ENCODE measurements around the genes PLA2G2E and PLA2G2C.

DNA sequence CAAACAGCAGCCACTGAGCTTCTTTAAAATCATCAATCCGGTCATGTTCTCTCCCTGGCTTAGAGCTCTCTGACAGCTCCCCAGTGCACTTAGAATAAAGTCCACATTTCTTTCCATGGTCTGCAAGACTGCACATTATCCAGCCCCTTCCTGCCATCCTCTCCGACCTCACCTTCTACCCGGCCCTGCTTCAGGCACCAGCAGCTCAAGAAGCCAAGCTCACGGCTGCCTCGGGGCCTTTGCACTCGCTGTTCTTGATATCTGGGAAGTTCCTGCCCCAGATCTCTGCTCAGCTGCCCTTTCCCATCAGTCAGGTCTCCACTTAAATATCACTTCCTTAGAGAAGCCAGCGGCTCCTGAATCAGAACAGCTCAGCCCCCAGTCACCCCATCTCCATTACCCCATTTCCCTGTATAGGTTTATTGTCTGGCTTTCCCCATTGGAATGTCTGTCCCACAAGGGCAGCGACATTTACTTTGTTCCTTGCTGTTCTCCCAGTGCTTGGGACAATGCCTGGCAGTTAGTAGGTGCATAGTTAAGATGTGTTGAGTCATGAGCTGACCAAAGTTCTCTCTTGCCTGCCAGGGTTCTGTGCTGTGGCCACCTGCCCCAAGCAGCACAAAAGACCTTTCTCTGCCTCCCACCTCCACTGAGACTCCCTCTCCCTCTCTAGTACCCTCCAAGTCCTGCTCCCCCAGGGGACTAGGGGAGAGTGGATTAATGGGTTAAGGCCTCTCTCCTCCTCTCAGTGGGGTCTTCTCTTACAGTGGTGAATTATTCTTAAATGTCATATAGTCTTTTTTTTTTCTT is 40.1 kb downstream of the TMCO4 start:
- PRO-cap, result no peak

DNA sequence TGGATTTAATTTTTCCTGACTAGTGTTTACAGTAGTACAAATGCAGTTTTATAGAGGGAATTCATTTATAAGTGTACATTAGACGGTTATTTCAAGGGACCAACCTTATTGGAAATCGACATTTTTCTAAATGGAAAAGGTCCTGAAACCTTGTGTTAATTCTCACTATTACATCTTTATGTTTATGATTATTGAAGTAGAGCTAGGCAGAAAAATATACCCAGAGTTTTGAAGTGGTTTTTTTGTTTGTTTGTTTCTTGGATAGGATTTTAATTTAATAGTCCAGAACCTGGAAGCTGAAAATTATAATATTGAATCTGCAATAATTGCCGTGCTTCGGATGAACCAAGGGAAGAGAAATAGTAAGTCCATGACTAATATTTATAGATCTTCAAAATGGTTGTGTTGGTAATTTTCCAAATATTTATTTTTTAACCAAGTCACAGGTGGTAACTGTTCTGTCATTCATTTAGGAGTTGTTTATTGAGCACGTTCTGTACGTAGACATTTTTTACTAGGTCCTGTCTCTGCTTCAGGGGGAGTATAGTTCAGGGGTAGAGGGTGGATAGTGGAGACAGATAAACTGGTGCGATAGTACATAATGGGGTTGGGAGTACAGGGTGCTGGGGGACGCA is 18.7 kb downstream of the PLA2G2E start:
- PRO-cap, result no peak

DNA sequence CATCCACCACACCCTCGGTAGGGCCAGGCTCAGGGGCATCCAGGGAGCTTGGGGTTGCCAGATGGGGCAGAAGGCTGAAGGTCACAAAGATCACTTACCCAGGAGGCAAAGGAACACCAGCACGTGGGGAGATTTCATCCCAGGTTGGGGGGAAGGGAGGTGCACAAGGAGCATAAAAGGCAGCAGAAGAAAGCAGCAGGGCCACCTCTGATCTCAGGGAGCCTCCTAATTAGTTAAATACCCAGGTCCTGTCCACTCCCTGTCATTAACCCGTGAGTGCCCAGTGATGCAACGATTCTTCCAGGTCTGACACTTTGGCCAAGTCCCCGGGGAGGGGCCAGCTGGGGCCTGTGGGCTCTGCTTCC is at the start of gene PLA2G2E:
TSS of gene PLA2G2E (minus strand) at position 196 of the 365 bp plus-strand sequence.
- PRO-cap, result no peak

DNA sequence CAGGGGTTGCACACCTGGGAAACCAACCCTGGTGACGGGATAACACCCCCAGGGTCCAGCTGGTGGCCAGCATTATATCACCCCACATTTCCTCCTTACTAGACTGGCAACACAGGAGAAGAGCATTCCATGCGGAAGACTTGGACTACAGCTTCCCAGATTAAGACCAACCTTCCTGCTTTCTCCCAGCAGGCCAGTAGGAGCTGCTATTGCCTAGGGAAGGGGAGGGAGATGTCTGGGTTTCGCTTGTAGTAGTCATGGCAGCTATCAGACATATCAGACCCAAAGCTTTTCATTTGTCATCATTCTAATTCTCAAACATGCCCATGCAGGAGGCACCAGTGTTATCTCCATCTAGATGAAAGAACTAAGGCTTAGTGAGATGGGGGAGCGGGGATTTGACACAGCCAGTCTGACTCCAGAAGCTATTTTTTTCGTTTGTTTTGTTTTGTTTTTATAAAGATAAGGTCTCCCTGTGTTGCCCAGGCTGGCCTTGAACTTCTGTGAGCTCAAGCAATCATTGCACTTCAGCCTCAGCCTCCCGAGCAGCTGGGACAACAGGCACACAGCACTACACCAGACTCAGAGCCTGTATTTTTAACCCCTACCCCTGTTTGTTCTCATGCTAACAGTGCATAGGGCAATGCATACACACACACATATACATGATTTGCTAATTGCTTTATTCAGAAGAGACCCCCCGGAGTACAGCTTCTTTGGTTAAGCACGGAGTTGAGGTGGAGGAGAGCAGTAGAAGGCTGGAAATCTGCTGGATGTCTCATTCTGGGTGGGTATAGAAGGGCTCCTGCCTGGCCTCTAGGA is 4.4 kb downstream of the PLA2G2A start:
- PRO-cap, result no peak

GRCh38 chr1:20108576-20109092 is 10.7 kb downstream of the PLA2G2D start:
- PRO-cap, result no peak

DNA sequence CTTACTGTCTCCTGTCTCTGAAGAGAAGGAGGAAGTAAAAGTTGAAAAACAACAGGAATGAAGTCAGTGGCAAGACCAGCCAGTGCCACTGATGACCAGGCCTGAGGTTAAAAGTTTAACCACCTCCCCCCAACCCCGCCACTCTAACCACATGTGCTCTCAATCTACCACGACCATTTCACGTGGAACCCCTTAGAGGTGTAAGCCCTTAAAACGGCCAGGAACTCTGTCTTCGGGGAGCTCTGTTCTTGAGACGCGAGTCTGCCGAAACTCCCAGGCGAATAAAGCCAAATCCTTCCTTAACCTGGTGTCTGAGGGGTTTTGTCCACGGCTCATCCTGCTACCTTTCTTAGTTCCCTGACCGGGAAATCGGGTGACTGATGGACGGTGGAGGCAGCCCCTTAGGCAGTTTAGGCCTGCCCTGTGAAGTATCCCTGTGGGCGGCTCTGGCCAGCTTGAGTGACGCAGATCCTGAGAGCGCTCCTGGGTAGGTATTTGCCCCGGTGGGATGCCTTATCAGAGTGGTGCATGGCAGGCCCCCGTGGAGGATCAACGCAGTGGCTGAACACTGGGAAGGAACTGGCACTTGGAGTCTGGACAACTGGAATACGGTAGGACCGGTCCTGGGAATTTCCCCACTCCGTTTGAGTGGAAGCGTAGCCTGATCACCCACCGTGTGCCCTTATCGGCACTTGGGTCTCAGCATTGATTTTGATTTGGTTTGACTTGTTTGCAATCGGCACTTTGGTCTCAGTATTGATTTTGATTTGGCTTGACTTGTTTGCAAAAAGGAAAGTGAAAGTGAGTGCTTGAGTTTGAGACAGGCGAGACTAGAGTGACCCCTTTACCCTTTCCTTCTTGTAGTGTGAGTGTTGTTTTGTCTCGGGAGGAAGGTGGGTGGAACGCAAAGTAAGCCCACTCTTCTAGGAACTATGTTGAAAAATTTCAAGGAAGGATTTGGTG is 15.1 kb downstream of the PLA2G2F start:
- PRO-cap, result no peak

GRCh38 chr1:20183726-20184470 is 2.0 kb upstream of the UBXN10 start:
- PRO-cap, result no peak

DNA sequence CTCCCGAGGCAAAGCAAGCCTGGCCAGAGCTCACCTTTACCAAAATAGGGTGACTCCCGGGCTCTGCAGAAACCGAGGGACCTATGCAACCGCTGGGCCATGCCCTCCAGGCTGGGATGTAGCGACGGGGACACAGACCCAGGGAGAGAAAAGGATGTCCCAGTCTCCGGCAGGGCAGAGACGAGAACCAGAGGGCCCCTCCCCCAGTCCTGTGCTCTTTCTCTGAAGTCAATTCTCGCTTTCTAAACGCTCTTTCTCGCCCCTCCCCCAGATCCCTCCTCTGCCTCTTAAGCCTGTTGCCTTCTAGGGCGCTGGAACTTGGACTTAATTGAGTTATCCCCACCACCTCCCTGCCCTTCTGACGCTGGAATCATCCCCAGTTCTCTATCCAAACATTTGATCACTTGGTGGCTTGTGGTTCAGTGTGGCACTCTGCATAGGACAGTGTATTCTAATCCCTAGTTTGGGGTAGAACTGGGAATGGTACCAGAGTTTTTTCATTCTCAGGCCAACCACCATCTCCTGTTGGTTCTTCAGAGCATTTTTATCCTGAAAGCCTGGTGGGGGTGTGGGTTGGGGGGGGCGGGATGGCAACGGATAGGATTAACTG is at the start of gene PLA2G2C:
TSS of gene PLA2G2C (minus strand) at position 193 of the 610 bp plus-strand sequence.
- PRO-cap, result no peak

GRCh38 chr1:20248863-20249345 is 41.8 kb upstream of the VWA5B1 start:
- PRO-cap, result no peak

DNA sequence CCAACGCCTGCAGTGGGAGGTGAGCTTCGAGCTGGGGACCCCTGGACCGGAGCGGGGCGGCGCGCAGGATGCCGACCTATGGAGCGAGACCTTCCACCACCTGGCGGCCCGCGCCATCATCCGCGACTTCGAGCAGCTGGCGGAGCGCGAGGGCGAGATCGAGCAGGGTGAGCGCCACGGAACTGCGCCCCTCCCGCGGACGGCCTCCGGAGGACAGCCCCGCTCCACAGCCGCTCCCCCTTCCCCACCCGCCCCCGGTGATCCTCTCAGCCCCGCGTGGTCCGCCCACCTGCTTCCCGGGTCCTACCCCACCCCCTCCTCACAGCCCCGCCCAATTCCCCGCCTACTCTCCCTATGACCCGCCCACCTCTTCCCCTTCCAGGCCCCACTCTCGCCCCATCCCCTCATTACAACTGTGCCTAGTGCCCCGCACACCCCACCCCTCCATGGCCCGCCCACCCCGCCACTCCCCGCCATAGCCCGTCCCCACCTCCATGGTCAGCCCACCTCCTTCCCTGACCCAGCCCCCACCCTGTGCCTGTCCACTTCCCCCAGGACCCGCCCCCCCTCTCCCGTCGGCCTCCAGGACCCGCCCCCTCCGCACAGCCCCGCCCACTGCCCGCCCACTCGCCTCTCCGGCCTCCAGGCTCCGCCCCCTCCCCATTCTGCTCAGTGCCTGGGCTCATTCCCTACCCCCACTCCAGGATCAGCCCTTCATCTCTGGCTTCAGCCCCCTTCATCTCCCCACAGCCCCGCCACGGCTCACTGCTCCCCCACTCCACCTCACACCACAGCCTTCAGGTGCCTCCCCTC is 52.8 kb downstream of the VWA5B1 start:
- PRO-cap, result no peak

- PRO-cap, result no peak
Observed at GRCh38 chr1:20427001-20427497, 59.0 kb downstream of the CAMK2N1 start.

DNA sequence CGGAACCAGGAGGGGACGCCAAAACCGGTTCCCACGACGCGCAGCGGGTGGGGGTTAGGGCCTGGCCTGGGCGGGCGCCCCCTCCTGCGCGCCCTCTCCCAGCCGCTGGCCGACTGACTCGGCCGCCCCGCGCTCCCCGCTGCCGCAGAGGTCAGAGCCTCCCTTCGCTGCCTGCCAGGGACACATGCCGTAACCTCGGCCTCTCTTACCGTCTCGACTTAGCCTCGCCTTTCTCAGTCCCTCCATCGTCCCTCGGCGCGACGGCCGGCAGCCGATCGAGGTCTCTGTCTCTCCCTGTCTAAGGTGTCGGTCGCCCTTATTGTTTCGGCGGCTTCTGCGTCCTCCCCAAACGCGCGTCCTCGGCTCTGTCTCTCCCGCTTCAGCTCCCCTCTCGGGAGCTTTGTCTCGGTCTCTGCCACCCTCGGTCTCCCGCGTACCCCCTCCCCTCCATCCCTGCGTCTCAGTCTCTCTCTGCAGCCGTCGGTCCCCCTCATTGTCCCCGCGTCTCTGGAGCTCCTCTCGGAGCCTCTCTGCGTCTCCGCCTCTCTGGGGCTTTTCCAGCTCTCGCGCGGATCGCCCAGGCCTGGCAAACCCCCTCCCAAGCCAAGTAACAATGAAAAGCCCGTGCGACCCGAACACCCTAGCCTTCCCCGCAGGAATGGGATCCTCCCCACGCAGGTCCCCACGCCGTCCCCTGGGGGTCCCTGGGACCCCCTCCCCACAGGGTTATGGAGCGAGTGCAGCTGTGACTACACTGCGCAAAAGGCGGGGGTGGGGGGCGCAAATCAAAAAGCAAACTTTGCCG is 1.6 kb downstream of the CAMK2N1 start:
- PRO-cap, result unidirectional peak, plus-strand start at position 236 of the sequence; bidirectional peak, plus-strand start at position 606 of the sequence, minus-strand start at position 509 of the sequence

DNA sequence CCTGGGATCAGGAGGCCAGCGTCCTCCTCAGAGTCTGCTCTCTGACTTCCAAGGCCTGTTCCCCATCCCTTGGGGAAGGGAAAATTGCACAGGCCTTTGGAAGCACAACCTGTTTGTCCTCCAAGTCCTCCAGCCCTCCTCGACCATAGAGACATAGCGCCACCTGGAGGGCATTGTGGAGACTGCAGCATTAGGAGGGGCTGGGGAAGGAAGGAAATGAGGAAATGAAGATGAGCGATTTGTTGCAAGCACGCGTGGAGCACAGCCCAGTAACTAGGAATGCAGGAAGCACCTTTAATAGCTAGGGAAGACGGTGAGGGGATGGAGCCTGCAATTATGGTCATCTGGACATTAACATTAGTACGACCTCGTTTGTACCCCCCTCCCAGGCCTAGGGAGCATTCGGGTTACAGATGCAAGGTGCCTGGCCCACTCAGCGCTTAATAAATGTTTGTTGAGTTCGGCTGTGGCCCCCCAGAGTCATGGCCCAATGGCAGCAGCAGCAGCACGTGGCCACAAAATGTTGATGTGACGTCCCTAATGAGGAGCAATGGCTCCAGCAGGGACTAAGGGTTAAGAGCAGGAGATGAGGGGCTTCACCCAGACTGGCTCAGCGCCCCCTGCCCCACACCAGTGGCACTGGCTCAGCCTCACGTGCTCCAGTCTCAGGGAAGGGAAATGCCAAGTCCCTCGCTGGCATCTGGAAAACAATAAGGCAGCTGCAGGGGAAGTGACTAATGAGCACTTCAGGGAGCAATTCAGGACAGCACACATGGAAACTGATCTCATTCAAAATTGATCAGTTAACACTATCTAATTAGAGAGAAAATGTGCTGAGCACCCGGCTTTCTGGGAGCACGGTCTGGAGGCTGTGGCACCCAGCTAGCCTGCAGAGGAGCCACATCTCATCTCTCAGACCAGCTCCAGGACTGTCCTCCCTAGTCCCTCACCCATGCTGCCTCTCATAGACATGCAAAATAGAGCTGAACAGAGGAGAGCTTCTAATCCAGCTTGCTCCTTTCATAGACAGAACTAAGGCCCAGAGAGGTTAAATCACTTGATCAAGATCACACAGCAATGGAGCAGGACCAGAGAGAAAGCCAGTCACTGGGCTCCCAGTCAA is 8.2 kb upstream of the CAMK2N1 start:
- PRO-cap, result no peak

- PRO-cap, result no peak
Observed at GRCh38 chr1:20500762-20501320, 7.1 kb downstream of the MUL1 start.

DNA sequence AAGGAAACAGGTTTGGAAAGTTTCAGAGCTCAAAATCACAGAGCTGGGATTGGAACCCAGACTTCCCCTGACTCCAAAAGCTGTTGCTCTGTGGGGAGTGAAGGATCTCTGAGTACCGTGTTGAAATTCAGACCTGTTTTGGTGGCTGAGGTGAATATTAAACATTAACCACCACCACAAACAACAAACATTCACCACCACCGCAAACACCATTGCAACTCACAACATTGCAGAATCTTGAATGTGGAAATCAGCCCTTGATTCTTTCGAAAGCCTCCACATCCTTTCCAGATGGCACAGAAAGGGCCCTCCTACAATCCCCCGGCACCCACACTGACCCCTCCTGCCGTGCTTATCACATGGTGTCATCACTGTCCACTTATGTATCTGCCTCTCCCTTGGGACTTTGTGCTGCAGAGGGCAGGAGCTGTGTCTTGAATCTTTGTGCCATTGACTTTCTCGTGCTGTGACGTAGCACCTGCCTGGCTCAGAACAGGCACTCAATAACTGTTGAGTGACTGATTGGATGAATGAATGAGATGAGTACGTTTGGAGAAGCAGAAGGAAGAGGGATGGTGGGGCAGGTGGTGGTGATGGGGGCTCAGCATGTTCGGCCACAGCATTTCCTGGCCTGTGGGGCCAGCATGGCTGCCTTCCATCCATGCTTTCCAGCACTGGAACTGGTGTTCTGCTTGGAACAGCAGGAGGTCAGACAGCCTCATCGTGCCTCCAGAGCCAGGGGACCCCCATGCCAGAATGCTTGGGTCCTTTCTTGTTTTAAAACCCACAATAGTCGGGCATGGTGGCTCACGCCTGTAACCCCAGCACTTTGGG is 1.6 kb downstream of the CDA start:
- PRO-cap, result no peak

DNA sequence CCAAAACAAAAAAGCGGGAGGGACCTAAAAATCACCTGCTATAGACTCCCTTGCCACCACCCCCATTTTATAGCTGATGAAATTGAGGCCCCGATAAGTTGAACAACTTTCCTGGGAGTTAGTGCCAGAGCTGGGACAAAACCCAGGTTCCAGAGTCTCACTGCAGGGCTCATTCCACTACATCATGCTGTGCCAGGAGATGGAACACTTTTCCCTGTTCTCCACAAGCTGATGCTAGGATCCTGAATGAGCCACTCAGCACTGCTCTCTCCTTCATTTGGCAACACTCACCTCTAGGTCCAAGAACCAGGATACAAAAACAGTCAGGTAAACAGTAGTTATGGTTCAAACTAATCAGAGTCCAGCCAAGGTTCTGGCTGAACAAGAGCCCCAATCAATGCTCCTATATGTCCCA is 17.4 kb downstream of the CDA start:
- PRO-cap, result no peak

DNA sequence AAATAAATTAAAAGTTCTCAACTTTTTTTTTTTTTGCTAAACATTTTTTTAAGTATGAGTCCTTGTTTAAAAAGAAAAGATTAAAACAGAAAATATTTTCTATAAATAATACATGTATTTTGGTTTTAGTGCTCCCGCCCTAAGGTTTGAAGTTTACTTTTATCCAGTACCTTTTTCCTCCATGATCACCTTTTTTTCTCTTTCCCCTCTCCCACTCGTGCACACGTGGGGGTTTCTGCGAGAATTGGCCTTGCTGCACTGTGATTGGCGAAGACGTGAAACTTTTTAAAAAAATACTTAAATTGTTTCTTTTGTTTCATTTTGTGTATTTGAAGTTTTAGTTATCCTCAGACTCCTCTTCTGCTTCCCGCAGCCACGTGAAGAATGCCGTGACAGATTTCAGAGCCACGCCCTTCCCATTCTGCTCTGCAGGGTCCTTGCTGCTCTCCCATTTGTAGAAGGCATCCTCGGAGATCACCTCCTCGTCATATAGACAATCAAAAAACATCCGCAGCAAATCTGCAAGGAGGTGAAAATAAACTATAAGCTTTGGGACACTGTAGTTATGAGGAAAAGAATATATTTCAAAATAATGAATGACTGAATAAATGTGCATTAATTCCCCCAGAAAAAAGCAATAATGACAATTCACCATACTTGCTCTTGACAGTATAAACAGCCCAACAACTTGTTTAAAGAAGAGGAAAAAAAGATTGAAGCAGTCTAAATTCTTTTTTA is 20.0 kb upstream of the HP1BP3 start:
- PRO-cap, result no peak

GRCh38 chr1:20964859-20966078 is 178.2 kb upstream of the HP1BP3 start:
- PRO-cap, result no peak

DNA sequence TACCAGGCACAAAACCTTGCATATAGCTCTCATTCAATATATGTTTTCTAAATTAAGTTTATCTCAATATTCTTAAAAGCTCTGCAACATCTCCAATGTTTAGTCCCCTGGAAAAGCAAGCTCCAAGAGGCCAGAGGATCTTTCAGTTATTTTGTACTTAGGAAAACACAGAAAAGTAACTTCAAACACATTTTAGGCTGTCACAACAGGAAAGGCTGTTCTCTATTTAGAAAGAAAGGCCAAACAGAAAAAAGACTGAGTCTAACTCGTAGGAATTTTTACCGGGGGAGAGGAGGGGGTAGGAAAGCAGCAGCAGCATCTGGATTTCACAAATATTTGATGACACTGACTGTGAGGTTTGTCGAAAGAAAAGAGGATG is 107.2 kb downstream of the EIF4G3 start:
- PRO-cap, result no peak

GRCh38 chr1:21149389-21149835 is 27.3 kb downstream of the EIF4G3 start:
- PRO-cap, result no peak